ENCODE data around the genes INO80D and MDH1B.

GRCh38 chr2:203948767-203949813 is 12.5 kb downstream of the ICOS start:
- PRO-cap, result no peak

- PRO-cap, result no peak
Measured at GRCh38 chr2:204114111-204114735, 177.7 kb downstream of the ICOS start.

DNA sequence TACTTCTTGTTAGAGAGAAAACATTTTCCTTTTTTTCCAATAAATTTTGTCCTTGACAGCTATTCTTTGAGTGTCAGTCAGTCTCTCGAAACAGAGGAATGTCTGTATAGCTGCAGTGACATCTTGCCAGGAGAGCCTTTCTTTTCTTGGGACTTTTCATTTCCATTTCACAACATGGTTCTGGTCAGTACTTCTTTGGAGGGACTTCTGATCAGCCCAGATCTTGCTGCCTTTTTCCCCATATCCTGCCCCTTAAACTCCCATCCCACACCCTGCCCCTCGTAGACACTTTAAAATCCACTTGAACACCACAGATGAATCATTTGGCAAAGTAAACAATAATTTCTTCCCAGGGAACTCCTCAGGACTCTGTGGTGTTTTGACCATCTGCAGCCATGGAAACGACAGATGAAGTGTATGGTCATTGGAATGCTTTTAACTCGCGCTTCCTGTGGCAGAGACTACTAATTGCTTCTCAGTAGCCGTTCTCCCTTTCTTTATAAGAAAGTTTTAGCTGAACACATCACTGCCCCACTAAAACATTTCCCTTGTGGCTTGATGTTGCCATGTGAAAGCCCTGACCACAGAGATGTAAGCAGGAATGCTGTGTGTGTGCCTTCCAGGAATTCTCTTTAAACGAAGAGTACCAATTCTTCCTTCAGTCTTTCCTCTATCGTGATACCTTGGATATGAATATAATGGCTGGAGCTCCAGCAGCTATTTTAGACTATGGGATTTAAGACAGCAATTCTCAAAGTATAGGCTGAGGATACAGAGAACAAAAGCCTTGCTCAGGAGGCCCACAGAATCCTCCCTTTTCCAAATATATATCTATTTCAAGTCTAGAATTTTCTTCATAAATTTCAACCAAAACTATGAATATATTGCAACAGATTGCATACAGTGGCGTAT is 92.8 kb upstream of the PARD3B start:
- PRO-cap, result no peak

GRCh38 chr2:204453702-204454338 is 91.5 kb upstream of the PARD3B start:
- PRO-cap, result no peak

DNA sequence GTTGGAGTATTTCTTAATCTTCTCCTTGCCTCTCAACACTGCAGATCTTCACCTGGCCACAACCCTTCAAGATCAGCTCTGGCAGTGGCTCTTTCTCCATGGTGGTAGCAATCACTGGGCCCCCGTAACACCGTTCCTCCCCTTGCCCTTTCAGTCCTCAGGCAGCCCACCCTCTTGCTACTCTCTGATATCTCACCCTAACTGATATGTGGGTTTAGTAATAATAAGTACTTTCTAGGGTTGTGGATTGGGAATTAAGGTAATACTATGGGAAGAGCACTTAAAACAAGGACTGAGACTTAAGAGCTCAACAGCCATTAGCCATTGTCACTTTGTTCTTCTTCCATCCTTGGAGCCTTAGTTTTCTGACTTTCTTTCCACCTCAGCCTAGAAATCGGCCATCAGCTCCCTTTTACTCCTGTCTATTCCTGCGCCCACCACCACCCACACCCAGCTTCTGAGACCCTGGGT is 22.5 kb upstream of the PARD3B start:
- PRO-cap, result no peak

- PRO-cap, result no peak
Measured at GRCh38 chr2:204842574-204843077, 297.4 kb downstream of the PARD3B start.

- PRO-cap, result no peak
Measured at GRCh38 chr2:204905319-204905814, 360.1 kb downstream of the PARD3B start.

DNA sequence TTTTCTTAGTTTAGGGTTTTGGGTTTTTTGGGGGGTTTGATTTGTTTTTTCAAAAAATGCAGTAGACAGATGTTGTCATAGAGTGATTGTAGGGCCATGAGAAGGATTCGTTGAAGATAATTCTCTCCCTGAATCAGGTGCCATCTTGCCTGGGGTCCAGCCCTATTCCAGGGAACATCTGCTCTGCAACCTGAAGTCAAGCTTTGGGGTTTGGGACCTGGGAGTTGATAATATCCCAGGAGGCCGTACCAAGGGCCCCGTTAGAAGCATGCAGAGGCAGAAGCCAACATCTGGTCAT is 515.7 kb upstream of the NRP2 start:
- PRO-cap, result no peak

GRCh38 chr2:205650218-205650763 is 32.0 kb upstream of the NRP2 start:
- PRO-cap, result no peak

GRCh38 chr2:205747685-205748443 is 65.6 kb downstream of the NRP2 start:
- PRO-cap, result no peak

DNA sequence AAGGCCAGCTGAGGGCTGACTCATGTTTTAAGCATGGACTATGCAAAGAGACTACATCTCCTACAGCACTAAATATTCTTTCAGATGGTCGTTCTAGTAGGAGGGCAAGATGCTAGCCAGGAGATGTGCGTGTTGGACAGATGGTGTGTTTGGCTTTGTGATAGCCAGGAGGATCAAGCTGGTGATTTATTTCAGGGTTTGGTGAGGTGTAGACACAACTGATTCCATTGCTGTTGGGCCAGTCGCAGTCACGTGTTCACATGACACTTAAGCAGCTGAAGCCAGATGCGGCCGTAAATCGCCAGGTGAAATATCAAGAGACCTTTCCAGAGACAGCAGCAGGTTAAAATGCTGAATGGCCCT is 75.9 kb downstream of the NRP2 start:
- PRO-cap, result no peak

GRCh38 chr2:205885499-205886017 is 200.4 kb downstream of the INO80D start:
- PRO-cap, result no peak

GRCh38 chr2:206022796-206023037 is 63.3 kb downstream of the INO80D start:
- PRO-cap, result no peak

- PRO-cap, result bidirectional peak, plus-strand start at chr2:206085960, minus-strand start at chr2:206085853; bidirectional peak, plus-strand start at chr2:206086291, minus-strand start at chr2:206086259
Measured at GRCh38 chr2:206085707-206086436, at the start of gene INO80D. Gene INO80D, minus strand, starts transcription at chr2:206086174.

DNA sequence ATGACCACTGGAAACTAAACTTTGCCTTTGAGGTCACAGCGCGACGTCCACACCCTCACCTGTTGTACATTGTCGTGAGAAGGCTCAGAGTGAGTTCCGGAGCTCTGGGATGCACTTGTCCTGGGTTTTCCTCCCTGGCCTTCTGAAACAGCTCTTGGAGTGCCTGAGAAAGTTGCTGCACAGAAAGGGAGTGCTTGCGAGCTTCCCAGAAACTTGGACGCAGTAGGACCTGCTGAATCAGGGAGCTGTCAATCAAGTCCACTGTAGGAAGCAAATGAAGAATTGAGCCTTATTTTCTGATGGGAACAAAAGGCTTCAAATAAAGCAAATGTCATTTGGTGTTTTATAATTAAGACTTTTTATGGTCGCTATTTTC is 11.0 kb downstream of the DYTN start:
- PRO-cap, result no peak

GRCh38 chr2:206765027-206765722 is at the start of gene MDH1B:
Gene MDH1B, minus strand, starts transcription at chr2:206765328.
- PRO-cap, result bidirectional peak, plus-strand start at chr2:206765302, minus-strand start at chr2:206765215

- PRO-cap, result no peak
Measured at GRCh38 chr2:207008067-207008457, 68.7 kb downstream of the CPO start.

GRCh38 chr2:207041277-207041851 is 102.0 kb downstream of the CPO start:
- PRO-cap, result no peak

DNA sequence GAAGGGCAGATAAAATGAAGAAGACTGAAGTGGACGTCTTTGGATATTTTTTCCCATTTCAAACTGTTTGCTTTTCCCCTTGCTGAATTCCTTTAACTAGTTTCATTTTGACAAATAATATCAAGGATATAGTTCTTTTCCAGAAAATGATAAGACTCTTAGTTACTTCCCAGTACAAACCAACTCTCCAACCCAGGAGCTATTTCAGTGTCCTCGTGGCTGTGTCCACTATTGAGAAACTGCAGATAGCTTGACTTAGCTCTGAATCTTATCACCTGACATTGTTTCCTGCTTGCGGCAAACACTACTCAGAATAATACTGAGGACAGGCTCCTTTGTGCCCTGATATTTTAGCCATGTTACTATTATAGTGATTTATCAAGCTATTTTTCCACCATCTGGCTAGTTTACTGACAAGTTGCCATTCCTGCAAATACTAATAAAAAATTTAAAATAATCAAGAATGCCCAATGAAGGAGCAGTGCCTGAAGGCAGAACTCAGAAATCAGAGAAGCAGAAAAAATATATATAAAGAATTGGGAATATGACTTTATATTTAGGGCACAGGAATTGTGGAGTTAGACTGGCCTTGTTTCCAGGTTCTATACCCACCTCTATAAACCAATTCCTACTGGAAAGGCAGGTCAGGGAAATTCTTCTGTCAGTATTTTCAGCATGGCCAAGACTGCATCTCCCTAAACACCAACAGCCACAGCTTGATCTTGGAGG is 74.4 kb downstream of the KLF7 start:
- PRO-cap, result no peak

GRCh38 chr2:207133486-207134787 is 31.8 kb downstream of the KLF7 start:
- PRO-cap, result no peak

Data from ureter (tissue), 1 donor.